NALM6 (cell line): ENCODE data around the genes PIK3CA and ZNF639.

DNA sequence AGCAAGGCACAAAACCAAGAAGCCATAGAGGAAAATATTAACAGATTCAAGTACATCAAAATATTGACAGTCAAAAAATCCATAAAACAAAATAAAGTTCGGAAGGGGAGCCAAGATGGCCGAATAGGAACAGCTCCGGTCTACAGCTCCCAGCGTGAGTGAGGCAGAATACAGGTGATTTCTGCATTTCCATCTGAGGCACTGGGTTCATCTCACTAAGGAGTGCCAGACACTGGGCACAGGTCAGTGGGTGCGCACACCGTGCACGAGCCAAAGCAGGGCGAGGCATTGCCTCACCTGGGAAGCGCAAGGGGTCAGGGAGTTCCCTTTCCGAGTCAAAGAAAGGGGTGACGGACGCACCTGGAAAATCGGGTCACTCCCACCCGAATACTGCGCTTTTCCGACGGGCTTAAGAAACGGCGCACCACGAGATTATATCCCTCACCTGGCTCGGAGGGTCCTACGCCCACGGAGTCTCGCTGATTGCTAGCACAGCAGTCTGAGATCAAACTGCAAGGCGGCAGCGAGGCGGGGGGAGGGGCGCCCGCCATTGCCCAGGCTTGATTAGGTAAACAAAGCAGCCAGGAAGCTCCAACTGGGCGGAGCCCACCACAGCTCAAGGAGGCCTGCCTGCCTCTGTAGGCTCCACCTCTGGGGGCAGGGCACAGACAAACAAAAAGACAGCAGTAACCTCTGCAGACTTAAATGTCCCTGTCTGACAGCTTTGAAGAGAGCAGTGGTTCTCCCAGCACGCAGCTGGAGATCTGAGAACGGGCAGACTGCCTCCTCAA is 211.6 kb downstream of the ZMAT3 start:
- PRO-cap: no peak

- PRO-cap: bidirectional peak, plus-strand start at chr3:179148357, minus-strand start at chr3:179148000; bidirectional peak, plus-strand start at chr3:179148621, minus-strand start at chr3:179148567; bidirectional peak, plus-strand start at chr3:179148871, minus-strand start at chr3:179148791
These were observed at the start of gene PIK3CA for GRCh38 chr3:179147895-179148908. Gene PIK3CA (plus strand): TSS chr3:179148357.

DNA sequence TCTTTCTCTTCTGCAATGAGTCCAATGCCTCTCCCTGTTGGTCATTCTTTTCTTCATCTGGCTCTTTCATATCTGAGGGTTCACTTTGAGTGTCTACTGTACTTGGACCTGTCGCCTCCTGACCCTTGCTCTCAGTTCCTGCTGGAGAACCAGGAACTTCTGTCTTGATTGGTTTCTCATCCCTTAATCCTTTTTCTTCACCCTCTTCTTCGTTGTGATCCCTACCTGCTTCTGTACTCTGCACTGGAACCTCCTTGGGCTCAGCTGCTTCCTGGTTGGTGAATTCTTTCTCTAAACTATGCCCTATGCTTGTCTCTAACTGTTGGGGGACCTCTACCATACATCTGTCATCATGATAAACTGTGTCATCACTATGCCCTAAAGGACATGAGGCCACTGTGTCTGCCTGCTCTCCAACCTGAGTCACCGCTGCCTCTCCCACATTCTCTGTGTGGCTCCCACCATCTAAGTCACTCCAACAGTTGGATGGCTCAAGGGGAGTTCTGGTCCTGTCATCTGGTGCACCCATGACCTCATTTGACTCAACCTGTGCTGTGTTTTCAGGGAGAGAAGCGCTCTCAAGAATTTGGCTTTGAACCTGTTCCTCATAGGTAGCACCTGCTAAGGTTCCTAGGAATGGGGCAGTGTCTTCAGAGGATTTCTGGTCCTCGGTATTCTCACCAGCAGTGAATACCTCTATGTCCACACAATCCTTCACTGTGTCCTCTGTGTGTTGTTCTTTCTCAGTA is 9.0 kb upstream of the KCNMB3 start:
- PRO-cap: no peak

GRCh38 chr3:179322135-179323158 is at the start of gene ZNF639:
Gene ZNF639 (plus strand): TSS chr3:179323031.
- PRO-cap: bidirectional peak, plus-strand start at chr3:179322398, minus-strand start at chr3:179322170; bidirectional peak, plus-strand start at chr3:179322626, minus-strand start at chr3:179322614; bidirectional peak, plus-strand start at chr3:179323031, minus-strand start at chr3:179322824

DNA sequence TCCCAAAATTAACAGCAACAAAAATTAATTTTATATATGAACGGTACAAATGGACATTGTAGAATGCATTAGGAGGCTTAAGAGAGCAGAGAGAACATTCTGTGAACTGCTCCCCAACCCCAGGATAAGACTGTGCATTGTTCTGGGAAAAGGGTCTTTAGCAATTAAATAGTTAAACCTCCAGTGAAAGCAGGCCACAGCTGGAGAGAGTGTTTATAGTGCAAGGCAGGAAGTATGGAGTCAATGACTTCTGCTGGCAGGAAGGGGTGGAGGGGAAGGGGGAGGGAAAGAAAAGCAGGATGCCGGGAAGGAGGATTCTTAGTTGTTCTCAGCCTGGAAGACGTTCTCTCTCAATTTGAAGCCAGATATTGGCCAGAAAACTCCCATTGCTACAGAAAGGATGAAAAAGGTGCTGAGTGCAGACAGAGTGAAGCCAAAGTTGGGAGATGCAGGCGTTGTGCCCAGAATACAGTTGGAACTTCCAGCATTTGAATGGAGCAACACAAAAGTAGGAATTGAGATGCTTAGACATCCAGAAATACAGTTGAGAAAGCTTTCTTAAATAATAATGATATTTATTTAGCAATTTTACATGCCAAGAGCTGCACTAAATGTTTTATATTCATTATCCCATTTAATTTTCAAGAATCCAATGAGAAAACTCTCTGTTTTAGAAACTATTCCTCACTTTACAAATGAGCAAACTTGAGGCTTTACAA is 35.7 kb upstream of the ACTL6A start:
- PRO-cap: no peak

- PRO-cap: no peak
These were observed 18.9 kb downstream of the USP13 start for GRCh38 chr3:179671602-179672275.

DNA sequence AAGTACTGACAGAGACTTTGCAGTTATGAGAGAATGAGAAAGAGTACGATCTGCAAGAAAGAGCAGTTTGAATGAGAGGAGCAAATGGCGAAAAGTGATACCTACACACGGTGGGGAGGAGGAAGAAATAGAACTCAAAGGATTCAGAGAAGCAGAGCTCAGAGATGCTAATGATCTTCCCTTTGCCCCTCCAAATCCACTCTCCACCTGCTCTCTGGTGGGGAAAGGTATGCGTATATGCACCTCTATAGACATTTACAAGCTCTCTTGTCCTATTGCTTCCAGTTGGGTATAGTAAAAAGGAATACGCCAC is 123.3 kb upstream of the TTC14 start:
- PRO-cap: no peak

DNA sequence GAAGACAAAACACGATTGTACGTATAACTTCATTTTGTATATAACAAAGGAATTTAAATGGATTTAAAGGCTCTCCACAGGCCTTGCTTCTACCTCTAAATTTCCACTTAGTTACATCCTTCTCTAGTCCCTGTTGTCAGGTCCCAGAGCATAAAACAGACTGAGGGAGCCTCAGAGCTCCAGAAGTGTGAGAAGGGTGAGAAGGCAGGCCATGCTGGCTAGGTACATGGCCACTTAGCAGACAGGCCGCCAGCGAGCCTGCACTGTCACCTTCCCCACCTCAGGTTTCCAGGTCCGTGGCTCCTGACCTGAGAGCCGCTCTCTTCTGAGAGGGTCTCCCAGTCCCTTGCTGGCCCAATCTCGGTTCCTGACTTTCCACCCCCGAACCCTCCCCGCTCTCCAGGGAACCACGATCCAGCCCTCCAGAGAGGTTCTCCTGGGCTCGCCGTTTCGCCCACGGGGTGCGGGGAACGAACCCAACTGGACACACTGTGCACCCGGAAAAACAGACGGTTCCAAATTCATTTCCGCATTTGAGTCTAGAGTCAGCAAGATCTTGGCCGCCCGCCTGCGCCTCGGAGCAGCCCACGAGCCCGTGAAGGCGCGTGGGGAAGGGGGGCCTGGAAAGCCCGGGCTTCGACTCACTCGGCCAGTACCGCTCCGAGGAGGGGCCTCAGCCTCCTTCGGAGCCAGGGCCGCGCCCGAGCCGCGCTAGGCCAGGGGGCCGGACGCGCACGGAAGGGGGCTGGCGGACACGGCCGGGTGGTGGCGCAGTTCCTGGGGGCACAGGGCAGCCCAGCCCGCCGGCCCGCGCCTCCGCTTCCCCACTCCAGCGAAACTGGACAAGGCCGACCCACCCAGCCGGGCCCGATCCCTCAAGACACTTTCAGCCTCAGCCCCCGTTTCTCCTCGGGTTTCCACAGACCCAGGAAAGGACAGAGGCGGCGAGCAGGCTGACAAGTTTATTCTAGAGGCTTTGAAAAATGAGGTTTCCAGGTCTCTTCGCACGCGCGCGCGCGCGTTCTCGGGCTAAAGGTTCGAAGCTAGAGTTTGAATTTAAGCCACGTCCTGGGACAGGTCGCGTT is 16.6 kb upstream of the SOX2 start:
- PRO-cap: no peak

- PRO-cap: no peak
These were observed 496 bp downstream of the SOX2 start for GRCh38 chr3:181712282-181712559.

DNA sequence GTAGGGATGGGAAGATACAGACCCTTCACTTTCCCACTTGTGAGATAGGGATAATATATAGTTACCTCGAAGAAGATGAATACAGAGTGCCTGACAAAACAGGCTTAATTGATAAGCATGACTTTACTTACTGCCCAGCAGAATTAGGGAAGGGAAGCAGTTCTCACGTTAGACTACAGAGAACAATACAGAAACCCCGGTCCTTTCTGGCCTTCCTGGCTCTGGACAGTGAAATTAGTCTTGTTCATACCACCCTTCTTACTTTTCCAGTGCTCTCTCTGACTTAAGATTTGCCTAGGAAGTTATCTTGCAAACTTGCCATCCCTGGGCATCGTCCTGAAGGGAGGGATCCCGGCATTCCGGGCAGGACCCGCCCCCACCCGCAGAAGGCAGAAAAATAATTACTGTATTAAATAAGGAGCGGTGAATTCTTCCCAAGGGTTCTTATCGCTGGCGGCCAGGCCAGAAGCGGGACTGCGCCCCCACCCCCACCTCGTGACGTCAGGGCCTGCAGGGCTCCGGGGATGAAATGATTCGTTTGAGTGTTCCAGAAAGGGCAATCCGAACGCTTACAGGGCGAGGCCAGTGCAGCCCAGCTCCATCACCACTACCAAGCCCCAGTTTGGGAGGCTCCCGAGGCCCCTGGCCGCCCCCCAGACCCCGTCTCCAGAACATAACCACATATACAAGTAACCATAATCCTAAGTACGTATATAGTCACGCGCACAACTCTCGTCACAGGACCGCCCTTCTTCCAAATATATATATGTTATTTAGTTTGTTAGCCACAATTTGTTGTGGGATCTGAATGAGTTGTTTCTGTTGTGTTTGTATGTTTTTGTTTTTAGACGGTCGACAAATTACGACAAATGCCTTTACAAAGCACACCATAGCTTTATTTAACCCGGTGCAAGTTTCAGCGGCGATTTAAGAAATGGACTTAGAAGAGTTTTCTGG is 8.5 kb downstream of the SOX2 start:
- PRO-cap: no peak

GRCh38 chr3:182585895-182586199 is 207.5 kb upstream of the ATP11B start:
- PRO-cap: no peak

DNA sequence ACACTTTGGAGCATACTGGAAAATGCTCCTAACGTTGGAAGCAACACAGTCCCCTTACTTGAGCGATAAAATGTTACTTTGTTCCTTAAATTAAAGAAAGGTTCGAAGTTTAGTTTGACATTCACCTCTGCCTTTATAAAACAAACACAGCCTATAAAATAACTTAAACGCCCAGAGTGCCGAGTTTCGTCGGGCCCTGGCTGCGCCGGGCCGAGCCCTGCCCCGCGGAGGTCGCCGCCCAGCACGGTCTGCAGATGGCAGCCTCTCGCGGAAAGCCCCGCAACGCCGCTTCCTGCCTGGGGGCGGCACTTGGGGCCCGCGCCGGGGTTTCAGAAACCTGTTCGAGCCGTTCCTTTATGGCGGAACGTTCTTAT is 111.2 kb upstream of the ATP11B start:
- PRO-cap: no peak

DNA sequence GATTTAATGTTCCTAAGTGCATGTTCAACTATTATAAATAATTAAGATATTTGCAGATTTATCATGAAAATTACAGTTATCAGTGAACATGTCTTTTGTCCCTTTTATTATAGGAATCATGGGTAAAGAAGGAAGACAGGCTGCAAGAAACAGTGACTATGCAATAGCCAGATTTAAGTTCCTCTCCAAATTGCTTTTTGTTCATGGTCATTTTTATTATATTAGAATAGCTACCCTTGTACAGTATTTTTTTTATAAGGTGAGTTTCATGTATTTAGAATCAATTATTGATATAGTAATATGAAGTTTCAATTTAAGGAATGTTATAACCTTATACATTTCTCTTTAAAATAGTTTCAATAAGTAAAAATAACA is 91.3 kb downstream of the ATP11B start:
- PRO-cap: no peak

DNA sequence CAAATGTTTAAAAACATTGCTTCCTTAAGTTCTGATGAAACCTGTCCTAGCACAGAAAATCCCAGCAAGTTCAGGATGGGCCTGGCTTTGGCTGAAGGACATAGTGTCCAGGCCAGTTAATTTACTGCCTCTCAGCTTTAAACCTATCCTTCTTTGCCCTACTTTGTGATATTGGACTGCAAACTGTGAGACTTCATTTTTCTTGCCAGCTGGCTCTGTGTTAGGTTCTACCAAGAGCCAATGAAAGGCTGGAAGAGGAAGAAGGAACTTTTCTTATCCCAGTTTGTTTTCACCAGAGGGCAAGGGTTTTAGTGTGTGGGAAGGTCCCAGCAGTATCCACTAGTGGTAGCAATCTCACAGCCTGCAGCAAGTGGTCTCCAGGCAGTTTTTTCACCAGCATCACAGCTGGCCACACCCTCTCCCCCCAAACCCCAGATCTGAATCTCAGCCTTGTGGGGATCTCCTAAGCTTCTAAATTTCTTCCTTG is 18.1 kb downstream of the DCUN1D1 start:
- PRO-cap: no peak

DNA sequence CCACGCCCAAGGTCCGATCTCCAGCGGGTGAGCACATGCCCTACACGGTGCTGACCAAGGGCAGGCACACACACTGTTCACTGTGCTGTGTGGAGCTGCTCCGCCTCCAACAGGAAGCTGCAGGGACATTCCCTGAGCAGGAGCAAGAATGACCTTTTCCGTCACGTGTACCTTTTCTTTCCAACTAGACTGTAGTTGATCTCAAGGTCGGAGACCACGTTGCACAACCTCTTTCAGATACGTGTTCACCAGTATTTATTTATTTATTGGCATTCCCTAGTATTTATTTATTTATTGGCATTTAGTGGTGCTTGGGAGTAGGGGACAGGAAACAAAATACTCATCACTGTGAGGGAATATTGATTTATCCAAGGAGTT is 41.6 kb upstream of the B3GNT5 start:
- PRO-cap: no peak

DNA sequence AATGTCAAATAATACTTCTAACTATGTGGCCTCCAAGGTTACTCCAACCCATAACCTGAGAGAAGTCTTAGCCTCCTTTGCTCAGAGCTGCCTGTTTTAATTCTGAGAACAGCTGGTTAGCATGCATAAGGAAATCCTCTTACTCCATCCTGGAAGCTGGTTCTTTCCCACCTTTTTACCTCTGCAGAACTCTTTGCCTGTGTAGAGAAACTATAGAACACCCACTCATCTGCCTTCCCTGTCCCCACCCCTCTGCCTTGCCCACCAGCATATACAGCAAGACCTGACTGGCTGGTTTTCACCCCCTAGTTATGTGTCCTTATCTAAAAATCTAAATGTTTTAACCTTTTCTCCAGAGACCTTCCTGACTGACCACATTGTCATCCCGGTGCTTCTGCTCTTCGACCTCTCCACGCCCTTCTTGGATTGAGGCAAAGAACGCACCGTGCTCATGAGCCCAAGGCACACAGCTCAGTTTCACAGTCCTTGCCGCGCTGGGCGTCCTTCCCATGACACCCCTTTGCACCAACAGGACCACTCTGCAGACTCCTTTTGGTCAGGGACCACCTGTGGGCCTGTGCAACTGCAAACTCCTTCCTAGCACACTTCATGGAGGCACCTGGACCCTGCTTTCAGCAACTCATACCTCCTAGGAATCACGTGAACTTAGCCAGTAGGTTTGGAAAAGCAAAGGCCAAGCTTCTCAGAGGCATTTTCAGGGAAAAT is 62.6 kb downstream of the B3GNT5 start:
- PRO-cap: no peak

GRCh38 chr3:183552026-183552294 is 3.5 kb downstream of the KLHL6 start:
- PRO-cap: no peak

GRCh38 chr3:183654725-183655300 is 19.4 kb downstream of the KLHL24 start:
- PRO-cap: no peak

GRCh38 chr3:183775635-183776193 is 49.7 kb downstream of the MAP6D1 start:
- PRO-cap: no peak

GRCh38 chr3:183824469-183825203 is 741 bp downstream of the MAP6D1 start:
- PRO-cap: no peak